ENCODE measurements around a stretch of chr10.

DNA sequence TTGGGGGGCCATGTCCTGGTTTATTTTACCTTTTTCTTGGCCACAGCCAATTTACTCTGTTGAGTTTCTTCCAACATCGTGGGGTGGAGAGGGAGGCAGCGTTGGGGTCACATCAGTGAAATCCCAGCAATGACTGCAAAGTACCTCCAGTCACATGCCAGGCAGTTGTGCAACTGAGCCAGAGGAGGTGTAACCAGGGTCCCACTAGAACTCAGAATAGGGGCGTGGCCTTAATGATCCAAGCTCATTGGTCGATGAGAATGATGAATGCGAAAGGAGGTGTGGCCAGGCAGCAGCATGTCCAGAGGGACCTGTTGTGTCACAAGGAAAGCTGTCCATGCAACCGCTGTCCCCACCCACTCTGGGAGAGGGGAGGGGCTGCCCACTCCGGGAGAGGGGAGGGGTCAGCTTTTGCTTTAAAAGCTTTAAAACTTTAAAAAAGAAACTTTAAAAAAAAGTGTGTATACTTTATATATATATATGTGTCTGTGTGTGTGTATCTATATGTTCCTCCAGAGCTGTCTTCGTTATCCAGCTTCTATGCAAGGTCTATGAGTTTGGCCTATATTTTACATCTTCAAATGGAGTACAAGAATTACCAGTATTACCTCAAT, 25.3 kb upstream of the MTPAP start:
- PRO-cap = no peak

- PRO-cap = no peak
Observed at GRCh38 chr10:30436920-30437911, 3.2 kb downstream of the MAP3K8 start.

DNA sequence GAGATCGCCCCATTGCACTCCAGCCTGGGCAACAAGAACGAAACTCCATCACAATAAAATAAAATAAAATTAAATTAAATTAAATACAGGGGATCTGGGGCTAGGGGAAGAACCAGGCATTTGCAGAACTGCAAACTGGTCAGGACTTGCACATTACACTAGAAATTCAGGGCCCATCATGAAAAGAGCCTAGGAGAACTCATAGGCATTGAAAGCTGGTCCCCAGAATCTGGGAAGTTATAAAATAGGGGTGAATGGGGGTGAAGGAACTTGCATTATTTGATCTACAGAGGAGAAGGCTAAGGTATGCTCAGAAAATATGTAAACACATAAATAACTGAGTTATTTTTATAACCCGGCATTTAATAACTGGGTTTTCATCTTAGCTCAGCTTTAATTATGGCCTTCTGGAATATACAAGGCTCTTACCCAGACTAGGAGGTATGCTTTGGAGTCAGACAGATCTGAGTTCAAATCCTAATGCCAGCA, 10.5 kb downstream of the MAP3K8 start:
- PRO-cap = no peak

DNA sequence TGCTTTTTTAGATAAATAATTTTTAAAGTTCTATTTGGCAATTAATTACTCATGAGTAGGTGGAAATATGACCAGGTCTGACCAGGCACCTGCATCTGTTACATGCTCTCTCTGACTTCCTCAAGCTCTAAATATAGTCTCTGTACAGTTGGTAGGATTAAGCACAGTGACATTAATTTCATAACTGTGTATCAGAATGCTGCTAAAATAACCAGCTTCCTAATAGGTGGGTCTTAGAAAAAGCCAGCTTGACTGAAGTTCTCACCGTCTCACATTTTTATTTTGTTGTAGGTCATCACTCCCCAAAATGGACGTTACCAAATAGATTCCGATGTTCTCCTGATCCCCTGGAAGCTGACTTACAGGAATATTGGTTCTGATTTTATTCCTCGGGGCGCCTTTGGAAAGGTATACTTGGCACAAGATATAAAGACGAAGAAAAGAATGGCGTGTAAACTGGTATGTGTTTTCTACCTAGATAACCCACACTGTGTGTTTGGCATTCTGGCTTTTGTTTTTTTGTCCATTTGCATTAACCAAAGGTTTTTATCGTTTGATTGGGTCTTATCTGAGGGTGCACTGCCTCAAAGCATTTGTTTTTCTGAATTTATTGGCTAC, 13.6 kb downstream of the MAP3K8 start:
- PRO-cap = no peak

GRCh38 chr10:30488168-30488732, 54.3 kb downstream of the MAP3K8 start:
- PRO-cap = no peak

DNA sequence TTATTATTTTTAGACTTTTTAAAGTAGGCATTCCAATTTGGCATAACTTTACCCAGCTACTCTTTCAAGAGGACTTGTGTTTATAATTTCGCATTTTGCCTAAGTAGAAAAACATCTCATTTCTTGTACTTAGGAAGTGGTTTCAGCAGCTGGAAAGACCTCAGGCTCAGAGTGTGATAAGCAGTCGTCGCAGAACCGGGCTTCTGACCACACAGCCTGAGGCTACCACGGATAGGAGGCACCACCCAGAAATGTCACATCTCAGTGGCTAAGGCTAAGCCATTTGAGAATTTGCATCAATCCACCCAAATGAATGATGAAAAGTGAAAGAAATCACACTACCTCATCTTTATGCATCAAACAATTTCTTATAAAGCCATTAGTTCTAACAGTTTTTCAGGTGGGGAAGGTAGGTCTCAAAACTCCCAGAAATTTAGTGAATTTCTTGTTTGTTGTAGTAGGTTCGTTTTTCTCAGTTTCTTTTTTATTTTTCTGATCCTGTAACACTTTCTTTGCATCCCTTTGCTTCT, 68.3 kb downstream of the MAP3K8 start:
- PRO-cap = no peak

GRCh38 chr10:30527509-30528081, 93.6 kb downstream of the MAP3K8 start:
- PRO-cap = no peak

GRCh38 chr10:30652127-30652326, 22.5 kb upstream of the LYZL2 start:
- PRO-cap = no peak

GRCh38 chr10:30736829-30737414, 107.4 kb upstream of the LYZL2 start:
- PRO-cap = no peak

- PRO-cap = no peak
Observed at GRCh38 chr10:30857525-30858225, 174.0 kb downstream of the ZNF438 start.

DNA sequence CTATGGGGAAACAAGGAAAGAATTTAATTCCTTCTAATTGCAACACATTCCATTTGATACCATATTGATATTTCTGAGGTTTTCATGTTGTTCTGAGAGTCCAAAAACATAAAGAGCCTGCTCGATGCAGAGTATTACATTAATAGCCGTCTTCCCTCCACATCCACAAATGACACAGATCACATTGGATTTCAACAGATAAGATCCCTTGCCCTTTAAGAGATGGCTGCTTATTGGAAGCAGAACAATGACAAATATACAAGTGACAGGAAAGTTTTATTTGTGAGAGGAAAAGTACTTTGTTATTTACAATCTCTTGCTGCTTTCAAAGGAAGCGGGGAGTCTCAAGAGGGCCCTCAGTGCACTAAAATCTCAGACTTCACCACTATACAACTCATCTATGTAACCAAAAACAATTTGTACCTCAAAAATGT, 42.3 kb upstream of the ZNF438 start:
- PRO-cap = no peak

GRCh38 chr10:31134897-31135114, 103.1 kb upstream of the ZNF438 start:
- PRO-cap = no peak

DNA sequence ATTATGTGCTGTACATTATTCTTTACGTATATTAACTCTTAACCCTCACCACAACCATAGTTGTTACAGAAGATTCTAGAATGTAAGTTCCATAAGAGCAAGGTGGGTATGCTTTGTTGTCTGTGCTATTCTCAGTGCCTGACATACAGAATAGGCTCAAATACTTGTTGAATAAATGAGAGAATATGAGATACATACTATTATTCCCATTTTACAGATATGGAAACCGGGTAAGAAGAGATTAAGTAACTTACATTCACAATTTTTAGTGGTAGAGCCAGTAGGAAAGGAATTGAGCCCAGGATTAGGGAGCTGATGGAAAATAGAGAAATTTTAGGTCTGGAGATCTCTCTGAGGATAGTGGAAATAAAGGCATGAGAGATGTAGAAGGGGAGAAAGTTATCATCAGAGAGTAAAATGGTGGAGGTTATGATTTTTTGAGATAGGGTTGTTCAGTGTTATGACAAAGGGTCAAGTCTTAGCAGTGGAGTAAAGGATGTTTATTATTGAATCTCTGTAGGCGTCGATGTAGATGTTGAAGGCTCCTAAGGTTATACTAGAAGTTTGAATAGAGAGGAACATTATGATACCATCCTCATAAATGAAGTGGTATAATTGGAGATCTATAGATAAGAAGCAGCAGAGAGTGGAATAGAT, 23.1 kb downstream of the ZEB1 start:
- PRO-cap = no peak

DNA sequence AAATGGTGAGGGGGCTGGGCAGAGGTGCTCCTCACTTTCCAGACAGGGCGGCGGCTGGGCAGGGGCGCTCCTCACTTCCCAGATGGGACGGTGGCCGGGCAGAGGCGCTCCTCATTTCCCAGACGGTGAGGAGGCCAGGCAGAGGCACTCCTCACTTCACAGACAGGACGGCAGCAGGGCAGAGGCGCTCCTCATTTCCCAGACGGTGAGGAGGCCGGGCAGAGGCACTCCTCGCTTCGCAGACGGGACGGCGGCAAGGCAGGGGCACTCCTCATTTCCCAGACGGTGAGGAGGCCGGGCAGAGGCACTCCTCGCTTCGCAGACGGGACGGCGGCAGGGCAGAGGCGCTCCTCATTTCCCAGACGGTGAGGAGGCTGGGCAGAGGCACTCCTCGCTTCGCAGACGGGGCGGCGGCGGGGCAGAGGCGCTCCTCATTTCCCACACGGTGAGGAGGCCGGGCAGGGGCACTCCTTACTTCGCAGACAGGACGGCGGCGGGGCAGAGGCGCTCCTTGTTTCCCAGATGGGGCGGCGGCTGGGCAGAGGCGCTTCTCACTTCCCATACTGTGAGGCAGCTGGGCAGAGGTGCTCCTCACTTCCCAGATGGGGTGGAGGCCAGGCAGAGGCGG, 42.7 kb downstream of the ZEB1 start:
- PRO-cap = no peak

DNA sequence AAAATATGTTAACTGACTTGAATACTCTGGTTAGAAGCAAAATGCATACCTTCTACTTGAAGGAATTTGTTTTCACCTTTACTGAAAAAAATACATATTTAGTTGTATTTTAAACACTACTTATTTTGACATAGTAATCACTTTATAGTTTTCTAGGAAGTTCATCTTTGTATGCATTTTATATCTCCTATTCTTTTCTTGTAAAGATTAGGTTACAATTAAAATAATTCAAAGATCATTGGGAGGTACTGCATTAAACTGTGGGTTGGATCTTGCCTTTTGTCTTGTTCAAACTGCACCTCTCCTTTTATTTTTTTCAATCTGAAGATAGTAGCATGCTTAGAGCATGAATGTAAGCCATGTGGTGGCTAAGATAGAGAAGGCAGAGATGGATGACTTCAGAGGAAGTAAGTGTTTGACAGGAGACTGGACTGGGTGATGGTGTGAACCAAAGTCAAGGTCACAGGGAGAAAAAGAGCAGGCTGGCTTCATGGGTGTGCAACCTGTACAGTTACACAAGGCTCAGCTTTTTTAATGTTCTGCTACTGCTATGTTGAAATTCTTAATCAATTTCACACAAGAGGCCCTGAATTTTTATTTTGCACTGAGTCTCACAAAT, 85.5 kb downstream of the ZEB1 start:
- PRO-cap = no peak

DNA sequence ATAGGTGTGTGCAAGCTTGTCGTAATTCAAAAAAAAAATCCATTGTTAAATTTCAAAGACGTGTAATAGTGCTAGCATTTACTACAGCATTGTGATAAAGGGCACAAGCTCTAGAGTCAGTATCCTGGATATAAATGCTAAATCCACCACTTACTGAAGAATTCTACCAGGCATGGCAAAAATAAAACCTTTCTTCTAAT, 108.0 kb downstream of the ZEB1 start:
- PRO-cap = no peak

- PRO-cap = no peak
Observed at GRCh38 chr10:31582503-31583263, 263.7 kb downstream of the ZEB1 start.

DNA sequence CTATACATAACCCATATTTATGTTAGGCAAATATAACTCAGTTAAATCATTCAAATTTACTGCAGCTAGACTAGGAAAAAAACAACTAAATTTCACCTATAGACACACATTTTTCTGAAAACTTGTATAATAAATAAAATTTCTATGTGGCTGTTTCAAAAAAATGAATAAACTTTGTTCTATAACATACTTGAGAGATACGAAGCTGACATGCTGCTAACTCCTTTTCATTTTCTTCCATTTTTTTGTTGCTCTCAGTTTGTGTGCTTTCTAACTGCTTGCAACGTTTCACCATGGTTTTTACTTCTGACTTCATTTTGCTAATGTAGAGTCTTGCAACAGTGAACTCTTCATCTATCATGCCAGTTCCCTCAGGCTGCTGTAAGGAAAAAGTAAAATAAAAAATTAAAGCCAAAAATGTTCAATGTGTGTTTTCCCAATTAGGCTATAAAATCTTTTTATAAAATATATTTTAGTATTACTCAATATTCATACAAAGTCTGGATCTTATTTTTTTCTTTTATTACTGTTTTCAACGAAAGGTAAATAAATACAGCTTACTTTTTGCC, 33.5 kb downstream of the KIF5B start:
- PRO-cap = no peak

DNA sequence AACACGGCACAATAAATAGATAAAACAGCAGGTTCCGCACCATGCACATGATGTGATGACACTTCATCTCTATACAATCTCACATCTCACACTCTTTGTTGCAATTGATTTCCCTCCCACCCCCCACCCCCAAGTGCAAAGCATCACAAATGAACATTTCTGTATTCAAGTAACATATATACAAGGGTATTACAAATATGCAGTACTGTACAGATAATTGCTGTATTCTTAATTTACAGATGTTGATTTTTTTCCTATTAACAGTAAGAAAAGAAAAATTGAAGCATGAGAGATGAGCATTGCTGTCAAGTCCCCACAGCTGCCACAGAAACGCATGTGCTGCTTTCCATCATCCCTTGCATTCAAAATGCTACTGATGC, 78.3 kb downstream of the EPC1 start:
- PRO-cap = no peak

DNA sequence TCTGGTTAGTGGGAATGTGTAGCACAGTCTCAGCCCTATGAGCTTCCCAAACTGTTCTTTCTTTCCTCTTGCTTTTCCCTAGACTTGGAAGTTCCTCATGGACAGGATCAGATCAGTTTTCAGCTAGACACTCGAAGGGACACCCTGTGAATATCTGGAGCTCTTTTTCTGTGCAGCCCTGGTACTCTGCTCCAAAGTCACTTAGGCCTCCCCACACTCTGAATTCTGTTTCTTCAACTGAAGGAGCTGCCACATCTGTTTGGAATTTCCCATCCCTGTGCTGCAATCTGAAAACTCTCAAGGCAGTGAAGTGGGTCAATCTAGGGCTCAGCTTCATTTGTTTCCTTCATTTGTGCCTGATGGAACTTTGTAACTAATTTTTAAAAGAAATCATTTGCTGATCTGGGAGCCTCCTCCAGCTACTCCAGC, 9.7 kb downstream of the EPC1 start:
- PRO-cap = no peak